Endometrial microvascular endothelial cells (primary cell): ENCODE measurements around a stretch of chr10.

- RAMPAGE, long total RNA = no peak
These were observed 37.8 kb downstream of the CCDC6 start for GRCh38 chr10:59868272-59869259.

GRCh38 chr10:60172301-60172990 lies 217.2 kb downstream of the ANK3 start:
- RAMPAGE, long total RNA = no peak

DNA sequence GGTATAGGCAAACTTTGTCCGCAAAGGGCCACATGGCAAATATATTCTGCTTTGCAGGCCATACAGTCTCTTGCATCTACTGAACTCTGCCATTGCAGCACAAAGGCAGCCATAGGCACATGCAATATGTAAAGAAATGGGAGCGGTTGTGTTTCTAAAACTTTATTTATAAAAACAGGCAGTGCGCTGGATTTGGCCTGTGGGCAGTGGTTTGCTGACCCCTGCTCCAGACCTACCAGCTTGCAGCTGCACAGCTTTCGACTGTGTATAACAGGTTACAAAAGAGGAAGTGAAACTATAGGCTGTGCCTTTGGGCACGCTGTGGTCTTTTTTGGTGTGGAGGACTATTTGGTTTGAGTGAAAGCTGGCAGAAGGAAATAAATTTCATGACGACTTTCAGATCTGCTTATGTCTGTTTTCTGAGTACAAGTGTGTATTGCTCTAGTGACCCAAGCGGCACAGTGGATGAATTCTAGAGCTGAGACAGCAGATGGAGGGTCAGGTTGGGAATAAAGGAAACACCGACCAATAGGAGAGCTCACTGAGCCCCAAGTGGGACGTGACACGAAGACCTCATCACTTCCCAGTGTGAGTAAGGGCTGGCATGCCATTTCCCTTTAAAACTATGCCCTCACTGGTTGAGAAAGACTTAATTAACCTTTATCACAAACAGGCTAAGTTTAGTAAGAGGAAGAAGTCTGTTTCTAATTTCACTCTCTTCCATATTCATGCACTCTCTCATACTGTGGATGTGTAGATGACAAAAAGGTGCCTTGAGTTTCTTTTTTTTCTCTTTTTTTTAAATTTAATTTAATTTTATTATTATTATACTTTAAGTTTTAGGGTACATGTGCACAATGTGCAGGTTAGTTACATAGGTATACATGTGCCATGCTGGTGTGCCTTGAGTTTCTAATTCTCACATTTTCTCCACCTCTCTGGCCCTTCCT lies 152.6 kb downstream of the ANK3 start:
- RAMPAGE, long total RNA = no peak

DNA sequence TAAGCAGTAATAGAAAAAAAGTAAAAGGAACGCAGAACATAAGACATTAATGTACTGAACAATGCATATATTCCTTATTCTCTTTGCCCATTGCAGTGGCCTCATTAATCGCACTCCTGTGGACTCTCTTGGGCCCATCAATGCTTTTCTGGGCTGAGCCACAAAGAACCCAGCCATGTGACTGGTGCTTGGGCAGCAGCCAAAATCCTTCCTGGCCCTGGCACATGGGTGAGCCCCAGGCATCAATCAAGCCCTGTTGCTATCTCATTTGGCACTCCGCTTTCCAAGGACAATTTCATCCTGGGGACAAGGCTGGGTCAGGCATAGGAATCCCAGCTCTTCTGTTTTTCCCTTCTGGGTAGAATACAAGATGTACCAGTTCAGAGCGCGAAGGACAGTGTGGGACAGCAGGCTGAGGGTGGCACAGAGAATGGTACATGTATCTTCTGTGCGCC lies 42.2 kb downstream of the RHOBTB1 start:
- RAMPAGE, long total RNA = no peak

- RAMPAGE, long total RNA = no peak
These were observed 1.3 kb downstream of the RHOBTB1 start for GRCh38 chr10:60942395-60943341.

GRCh38 chr10:61452513-61452734 lies 757 bp downstream of the TMEM26 start:
- RAMPAGE, long total RNA = no peak

GRCh38 chr10:61779869-61780966 lies 117.5 kb downstream of the CABCOCO1 start:
- RAMPAGE, long total RNA = no peak

DNA sequence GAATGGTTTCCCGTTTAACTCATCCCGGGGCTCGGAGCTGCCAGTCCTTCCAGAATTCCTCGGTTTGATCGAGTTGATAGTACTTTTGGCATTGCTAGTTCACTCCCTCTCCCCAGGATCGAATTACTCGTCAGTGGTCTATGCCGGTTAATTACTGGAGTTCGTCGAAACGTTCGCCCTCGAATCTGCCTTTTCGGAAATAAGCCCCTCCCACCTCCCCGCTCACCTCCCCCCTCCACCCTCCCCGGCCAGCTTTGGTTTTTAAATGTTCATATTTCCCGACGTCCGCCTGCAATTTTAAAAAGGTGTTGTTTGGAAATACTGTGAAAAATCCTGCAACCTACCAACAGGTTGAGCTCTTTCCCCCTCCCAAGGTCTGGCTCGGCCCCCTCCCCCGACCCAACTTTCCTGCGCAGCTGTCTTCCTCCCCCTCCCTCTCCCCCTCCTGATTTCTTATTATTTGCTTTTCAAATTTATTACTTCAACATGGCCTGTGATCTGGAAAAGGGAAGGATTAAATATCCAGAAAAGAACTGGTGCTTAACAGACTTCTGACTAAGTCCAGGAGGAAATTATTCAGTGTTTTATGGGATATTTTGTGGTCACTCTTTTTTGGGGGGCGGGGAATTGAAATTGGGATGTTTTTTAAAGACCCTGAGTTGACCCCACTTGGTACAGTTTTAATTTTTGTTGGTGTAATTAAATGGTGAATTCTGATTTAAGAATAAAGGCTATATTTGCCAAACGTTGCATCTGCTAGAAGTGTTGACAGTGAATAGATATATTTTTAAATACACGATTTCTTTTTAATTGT lies 2.4 kb downstream of the ARID5B start:
- RAMPAGE, long total RNA = no peak

DNA sequence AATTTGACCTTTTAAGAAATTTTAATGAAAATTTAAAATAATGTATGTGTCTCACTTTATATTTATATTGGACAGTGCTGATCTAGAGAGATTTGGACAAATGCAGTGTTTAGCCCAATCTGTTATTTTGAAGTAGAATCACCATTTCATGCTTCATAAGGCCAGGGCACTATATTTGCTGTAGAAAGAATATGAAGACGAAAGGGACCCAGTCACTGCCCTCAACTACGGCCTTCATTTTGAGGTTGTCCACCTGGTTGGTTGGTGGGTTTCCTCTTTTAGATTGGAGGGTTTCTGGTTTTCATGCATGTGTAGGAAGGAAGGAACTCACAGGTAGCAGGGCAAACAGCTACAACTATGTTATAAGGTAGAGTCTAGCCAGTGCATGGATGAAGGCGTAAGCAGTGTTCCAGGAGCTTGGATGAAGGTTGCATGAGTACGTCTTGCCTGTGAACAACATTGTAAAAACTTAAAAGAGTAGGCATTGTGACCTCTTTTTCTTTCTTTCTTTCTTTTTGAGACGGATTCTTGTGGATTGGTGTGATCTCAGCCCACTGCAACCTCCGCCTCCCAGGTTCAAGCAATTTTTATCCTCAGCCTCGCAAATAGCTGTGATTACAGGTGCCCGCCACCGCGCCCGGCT lies 56.4 kb downstream of the ARID5B start:
- RAMPAGE, long total RNA = no peak

- RAMPAGE, long total RNA = no peak
These were observed 117.5 kb downstream of the ARID5B start for GRCh38 chr10:62019009-62019440.

GRCh38 chr10:62045116-62045410 lies 143.6 kb downstream of the ARID5B start:
- RAMPAGE, long total RNA = no peak

DNA sequence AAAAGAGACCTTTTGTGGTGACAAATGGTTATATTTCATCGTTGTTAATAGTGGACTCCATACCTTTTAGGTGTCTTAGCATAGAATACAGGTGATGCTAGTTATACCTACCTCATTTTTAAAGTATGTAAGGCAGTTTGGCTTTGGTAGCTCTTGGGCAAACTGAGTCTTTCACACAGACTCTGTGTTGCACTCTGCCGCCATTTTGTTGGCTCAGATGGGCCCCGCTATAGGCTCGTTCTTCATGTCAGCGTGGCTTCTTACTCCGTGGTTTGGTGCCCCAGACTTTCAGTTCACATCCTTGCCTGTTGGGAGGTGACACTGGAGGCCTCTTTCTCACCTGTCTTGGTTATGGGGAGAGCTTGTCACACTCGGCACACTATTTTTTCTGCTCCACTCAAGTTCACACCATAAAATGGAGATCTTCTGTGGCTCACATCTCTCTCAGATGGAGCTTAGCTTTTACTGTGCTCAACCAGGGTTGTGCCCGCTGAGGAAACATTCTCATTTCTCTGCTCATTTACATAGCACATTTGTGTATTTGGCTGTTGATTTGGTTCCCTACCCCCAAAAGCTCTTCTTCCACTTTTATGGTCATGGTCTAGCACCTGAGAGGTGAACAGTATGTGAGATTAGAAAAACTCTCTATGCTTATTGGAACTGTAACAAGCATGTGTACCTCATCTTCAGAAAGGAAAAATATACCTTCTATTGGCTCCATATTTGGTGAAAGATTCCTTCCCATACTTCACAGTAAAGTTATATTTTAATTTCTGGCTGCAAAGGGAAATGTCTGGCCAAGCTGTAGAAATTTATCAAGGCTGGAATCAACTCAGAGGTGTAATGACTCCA lies 178.6 kb downstream of the ARID5B start:
- RAMPAGE, long total RNA = no peak

GRCh38 chr10:62281281-62281505 lies 12.5 kb upstream of the RTKN2 start:
- RAMPAGE, long total RNA = no peak

DNA sequence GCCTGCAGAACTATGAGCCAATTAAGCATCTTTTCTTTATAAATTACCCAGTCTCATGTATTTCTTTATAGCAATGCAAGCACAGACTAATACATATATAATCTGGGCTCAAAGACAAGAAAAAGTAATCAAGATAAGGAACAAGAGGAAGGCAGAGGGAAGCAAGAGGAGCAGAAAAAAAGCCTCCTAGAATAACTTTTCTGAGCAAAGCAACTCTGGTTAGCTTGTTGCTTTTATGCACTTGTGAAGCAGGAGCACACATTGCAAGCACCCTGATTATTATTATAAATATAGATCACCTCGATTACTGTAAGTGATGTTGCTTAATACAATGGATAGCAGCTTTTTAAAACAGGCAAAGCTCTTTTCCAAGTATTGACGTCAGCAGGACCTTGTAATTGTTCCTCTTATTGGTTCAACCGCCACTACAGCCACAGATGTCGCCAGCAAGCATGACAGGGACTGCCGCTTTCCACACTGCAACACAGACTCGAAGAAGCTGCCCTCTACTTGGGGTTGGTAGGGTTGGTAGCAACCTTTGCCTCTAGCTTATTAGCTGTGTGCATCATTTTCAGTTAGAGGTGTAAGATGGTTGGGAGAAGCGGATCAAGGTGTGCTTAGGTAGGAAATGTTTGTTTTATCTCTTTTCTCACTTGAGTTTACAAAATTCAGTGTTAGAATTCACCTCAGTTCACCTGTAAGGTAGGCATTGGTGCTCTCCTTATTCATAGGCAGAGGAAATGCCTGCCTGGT lies 167.6 kb downstream of the ZNF365 start:
- RAMPAGE, long total RNA = no peak

DNA sequence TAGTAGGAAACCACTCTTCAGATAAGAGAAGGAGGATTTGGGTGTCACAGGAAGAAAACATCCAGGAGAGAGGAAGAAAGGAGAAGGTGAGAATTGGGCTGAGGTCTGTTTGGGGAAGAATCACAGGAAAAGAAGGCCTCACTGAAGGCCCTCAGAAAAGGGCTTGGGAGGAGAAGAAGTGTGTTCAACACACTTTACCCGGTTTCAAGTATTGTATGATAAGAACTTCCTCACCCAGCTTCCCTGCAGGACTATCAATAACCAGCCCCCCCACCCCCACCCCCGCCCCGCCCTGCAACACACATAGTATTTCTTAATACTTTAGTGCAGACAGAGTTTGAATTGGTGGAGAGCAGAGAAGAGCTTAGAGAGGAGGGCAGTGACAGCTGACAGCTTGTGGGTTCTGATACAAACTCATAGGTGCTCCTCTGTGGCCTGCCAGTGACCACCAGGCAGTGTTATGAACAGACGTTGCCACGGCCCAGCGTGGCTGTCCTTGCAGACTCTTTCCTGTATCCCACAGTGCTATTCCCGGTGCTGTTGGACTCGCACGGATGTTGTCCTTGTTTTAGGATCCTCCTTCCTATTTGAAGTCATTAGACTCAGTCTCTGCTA lies 187.0 kb upstream of the ADO start:
- RAMPAGE, long total RNA = no peak

- RAMPAGE, long total RNA = no peak
These were observed 183.9 kb upstream of the ADO start for GRCh38 chr10:62620641-62620967.

GRCh38 chr10:62681440-62681748 lies 123.1 kb upstream of the ADO start:
- RAMPAGE, long total RNA = no peak

DNA sequence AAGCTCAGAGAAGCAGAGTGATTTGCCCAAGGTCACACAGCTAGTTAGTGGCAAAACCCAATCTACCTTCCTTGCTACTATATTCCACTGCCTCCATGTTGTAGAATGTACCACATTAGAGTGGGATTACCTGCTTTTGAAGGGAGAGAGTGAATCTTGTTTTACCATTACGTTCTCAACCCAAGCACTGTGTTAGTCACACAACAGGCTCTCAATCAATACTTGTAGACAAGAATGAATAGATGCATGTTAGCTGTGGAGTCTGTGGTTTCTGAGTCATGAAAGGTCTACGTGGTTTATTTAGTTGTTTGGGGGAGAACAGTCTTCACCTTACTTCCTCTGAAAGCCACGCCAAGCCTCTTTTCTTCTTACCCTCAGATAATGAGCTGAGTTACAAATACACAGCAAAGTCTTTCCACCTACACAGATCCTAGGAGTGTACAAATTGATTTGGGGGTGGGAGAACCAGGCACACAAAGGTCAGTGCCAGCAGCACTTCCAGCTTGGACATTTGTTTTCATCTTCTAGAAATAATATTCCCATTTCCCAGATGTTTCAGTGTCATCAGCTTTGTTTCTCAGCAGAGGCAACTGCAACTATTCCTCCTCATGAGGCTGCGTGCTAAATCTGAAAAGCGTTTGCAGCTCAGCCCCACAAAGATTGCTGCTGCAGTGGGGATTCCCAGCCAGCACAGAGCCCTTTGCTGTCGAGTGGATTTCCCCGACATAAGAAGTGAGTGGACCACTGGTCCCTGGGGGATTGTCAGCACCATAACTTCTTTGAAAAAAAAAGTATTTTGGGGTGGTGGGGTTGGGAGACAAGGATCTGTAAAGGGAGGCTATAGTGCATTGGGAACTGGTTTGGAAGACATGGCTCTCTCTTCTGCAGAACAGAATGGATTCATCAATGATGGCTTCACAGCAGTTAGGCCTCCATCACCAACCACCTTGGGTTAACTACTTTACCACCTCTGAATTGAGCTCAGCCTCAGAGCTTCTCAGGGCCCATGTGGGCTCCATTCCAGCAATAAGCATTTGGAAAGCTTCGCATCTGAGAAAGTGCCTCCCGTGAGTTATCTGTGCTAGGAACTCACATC lies 71.3 kb upstream of the ADO start:
- RAMPAGE, long total RNA = no peak

DNA sequence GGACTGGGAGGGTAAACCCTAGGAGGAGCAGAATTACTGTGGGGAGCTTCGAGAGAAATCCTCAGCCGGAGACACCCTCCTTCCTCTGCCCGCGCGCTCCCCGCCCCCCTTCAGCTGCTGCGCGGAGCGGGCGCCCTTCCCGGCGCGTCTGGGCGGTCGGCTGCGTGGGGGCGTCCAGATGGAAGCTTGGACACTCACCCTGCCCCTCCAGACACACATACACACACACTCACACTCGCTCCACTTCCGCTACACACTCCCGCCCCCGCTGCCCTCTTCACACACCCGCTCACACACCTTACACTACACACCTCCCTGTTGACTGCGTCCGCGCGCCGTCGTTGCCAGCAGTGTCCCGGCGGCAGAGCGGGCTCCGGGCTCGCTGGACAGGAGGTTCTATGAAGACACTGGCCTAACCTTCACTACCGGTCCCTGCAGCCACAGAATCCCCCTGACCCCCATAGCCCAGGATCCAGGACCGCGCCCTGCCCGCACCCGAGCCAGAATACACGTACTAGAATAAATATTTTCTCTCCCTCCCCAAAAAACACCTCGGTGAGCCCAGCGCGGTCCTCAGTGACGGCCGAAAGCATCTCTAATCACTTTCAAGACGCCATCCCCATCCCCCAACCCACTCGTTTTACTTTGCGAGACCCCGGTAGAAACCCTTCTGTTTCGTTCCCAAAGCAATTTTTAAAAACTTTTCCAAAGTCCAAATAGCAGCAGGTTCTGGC lies 1.1 kb upstream of the EGR2 start:
- RAMPAGE, long total RNA = no peak

DNA sequence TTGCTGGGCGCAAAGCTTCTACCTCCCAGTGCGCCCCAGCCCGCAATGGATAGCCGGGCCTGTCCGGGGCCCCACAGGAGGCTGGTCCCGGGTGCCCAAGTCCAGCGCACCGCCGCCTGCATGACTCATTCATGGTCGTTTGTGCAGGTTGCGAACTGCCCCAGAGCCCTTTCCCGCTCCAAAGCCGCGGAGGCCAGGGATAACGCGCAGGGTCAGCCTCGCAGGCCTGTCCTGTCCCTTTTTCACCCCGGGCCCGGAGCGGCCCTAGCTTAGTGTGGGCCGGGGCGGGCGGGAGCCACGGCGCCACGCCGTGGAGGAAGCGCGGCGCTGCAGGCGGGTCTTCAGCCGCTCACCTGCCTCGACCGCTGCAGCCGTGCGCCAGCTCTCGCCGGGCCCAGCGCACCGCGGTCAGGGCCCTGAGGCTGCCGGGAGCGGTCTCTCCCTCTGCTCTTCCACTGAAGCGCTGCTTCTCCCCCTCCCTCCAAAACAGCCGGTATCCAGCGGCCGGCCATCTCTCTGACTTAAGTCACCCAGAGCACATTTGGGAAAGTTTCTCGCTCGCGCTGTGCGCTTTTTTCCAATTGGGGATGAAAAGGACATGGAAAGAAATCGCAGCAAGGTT lies 1.8 kb upstream of the EGR2 start:
- RAMPAGE, long total RNA = no peak